PC-3 (cell line): ENCODE measurements around the genes TMPRSS11A, UGT2B11, UGT2B4, UGT2A2, CSN2, HTN3 and SMR3A.

GRCh38 chr4:57085766-57086199 is 24.4 kb downstream of the IGFBP7 start:
- RAMPAGE, long total RNA = no peak

- RAMPAGE, long total RNA = no peak
These were observed 1236.9 kb downstream of the ADGRL3 start for GRCh38 chr4:62437117-62437379.

GRCh38 chr4:65333104-65333545 is 337.2 kb downstream of the EPHA5 start:
- RAMPAGE, long total RNA = no peak

DNA sequence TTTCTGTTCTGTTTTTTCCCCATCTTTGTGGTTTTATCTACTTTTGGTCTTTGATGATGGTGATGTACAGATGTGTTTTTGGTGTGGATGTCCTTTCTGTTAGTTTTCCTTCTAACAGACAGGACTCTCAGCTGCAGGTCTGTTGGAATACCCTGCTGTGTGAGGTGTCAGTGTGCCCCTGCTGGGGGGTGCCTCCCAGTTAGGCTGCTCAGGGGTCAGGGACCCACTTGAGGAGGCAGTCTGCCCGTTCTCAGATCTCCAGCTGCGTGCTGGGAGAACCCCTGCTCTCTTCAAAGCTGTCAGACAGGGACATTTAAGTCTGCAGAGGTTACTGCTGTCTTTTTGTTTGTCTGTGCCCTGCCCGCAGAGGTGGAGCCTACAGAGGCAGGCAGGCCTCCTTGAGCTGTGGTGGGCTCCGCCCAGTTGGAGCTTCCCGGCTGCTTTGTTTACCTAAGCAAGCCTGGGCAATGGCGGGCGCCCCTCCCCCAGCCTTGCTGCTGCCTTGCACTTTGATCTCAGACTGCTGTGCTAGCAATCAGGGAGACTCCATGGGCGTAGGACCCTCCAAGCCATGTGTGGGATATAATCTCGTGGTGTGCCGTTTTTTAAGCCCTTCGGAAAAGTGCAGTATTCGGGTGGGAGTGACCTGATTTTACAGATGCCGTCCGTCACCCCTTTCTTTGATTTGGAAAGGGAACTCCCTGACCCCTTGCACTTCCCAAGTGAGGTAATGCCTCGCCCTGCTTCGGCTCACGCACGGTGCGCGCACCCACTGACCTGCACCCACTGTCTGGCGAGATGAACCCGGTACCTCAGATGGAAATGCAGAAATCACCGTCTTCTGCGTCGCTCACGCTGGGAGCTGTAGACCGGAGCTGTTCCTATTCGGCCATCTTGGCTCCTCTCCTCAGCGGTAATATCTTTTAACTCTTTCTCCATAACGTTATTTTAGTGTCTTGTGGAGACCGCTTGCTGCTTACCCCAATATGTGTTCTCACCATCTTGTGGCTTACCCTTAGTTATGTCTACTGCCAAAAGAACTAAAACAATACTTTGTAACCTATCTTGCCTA is 328.4 kb upstream of the EPHA5 start:
- RAMPAGE, long total RNA = no peak

GRCh38 chr4:67963274-67963654 is at the start of gene TMPRSS11A:
TMPRSS11A (minus strand) TSS chr4:67963493.
- RAMPAGE, long total RNA = no peak

DNA sequence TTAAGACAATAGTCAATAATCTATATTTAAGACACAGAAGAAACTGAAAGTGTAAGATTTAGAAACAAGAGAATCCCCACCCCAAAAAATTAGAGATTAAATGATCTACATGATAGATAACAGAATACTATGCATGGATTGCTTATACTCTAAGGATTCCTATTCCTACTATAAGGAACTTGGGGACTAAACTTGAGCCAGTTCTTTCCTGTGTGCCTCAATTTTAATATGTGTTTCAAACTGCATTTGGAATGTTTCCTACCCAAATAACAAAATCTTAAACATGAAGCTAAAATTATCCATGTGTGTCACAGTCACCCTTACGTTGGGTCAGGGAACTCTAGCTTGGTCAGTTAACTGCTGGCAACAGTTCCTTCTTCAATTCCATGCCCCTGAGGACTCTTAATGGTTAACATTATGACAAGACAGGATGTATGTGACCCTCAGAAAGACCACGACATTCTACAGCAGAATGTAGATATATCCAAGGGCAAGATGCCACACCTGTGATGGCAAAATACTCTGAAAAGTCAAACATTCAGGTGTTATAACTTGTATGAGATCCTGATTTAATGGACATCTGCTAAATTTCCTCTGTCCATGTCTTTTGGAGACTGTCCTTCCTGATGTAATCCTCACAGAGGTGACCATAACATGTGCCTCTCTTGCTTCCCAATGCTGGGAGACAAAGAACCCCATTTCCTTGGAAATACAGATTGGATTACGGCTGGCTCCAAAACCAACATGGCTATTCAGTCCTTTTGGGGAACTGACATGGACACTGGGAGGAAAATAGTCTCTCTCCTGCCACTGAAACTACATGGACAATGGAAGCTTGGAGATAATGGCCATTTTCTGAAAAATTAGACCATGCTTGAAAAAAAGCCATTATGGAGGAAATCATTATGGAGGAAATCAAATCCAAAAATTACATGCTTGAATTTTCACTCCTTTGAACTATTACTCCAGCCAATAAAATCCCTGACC is 39.2 kb downstream of the YTHDC1 start:
- RAMPAGE, long total RNA = no peak

DNA sequence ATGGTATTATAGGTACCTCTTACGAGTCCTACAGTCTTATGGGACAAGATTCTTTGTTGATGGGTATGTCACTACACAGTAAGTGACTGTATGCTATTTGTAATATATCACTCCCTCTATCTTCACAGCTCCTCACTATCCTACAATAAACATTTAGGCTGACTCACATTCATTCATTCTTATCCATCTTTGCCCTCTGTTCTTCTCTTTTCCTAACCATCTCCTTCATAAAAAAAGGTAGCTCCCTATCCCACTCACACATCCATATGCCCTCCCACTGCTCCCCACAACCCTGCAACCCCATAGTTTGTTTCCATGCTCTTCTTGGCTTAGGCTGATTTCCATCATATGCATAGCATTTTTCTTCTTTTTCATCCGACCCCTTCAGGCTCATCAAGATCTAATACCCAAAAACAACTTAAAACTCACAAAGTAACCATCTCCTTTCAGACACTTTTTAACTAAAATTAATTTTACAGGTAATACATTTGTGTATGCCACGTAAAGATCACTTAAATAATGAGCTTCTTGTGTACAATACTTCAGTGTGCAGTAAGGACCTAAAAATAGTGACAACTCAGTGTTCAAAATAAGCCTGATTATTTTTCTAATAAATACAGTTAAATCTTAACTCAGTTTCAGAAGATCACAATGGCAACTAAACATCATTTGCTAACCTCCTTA is 20.8 kb downstream of the YTHDC1 start:
- RAMPAGE, long total RNA = no peak

- RAMPAGE, long total RNA = no peak
These were observed 119 bp upstream of the UGT2B17 start for GRCh38 chr4:68576341-68576540.

DNA sequence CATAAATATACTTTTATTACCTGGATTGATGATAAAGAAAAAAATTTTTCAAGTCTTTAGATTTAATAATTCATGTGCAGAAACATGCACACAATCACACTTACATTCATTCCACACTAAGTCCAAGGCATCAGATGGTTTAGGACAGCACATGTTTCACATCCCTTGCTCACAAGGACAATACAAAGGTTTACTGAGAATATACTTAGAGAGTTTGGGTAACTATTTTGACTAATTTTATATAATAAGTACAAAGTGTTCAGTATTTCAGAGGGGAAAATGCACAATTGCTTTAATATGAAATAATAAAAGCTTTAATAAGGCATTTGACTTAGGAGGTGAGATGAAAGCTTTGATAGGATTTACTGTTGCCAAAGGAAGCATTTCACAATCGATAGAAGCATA is 370 bp upstream of the UGT2A3 start:
- RAMPAGE, long total RNA = no peak

- RAMPAGE, long total RNA = no peak
These were observed 11.8 kb upstream of the UGT2A3 start for GRCh38 chr4:68963312-68963841.

GRCh38 chr4:69057383-69057786 is 38.9 kb upstream of the UGT2B7 start:
- RAMPAGE, long total RNA = no peak

- RAMPAGE, long total RNA = no peak
These were observed at the start of gene UGT2B11 for GRCh38 chr4:69214465-69214825. UGT2B11 (minus strand) TSS chr4:69214748.

GRCh38 chr4:69310326-69310704 is 30.0 kb downstream of the UGT2B28 start:
- RAMPAGE, long total RNA = no peak

DNA sequence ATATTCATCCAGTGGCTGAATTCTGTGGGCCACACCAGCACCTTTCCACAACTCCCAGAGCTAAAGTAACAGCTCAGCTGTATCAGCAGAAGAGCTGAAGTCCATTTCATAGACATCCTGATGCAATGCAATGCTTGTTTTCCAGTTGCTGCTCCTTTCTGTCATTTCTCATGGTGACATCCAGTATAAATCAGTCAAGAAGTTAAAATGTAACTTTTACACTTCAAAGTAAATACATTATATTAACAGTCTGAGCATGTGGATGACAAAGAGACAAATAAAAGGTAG is at the start of gene UGT2B4:
UGT2B4 (minus strand) TSS at position 160 of the 288 bp plus-strand sequence.
- RAMPAGE, long total RNA = no peak

DNA sequence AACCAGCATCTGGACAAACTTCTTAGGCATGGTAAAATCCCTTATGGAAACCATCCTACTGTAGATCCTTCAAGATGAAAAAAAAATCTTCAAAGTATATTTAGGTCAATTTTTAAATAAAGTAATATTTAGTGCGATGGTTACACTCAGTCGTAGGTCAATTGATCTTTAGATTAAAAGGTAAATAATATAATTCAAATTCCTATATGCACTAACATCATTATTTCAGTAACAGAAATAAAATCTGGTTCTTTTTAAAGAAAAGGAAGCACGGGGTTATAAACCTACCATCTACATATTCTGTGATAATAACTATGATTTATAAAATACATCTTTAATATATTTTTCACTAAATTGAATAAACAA is at the start of gene UGT2A2:
UGT2A2 (minus strand) TSS at position 56 of the 366 bp plus-strand sequence.
- RAMPAGE, long total RNA = no peak

GRCh38 chr4:69965576-69965899 is at the start of gene CSN2:
CSN2 (minus strand) TSS chr4:69965728.
- RAMPAGE, long total RNA = no peak

- RAMPAGE, long total RNA = no peak
These were observed at the start of gene HTN3 for GRCh38 chr4:70028030-70028564. HTN3 (plus strand) TSS chr4:70028459.

DNA sequence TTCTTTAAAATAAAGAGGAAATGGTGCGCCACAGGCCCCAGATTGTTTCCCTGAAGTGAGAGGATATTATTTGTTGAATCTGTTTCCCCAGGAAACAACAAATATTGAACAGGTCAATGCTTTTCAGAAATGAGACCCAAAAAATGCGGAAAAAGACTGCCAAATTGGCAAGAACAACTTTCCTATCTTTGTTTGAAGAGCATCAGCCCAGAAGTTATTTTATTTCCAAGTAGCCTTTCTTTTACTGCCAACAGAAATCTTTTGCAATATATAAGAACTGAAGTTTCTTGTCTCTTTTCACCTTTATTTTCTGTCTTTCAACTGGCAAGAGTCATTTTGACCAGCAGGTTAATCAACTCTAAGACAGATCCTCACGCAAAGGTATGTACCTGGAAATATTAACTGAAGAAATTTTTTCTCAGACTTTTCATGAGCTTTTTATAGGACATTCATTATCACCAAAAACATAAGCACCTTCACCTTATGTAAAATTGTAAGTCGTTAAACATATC is at the start of gene SMR3A:
SMR3A (plus strand) TSS at position 299 of the 512 bp plus-strand sequence.
- RAMPAGE, long total RNA = no peak

GRCh38 chr4:70734122-70734961 is 12.6 kb downstream of the RUFY3 start:
- RAMPAGE, long total RNA = no peak

DNA sequence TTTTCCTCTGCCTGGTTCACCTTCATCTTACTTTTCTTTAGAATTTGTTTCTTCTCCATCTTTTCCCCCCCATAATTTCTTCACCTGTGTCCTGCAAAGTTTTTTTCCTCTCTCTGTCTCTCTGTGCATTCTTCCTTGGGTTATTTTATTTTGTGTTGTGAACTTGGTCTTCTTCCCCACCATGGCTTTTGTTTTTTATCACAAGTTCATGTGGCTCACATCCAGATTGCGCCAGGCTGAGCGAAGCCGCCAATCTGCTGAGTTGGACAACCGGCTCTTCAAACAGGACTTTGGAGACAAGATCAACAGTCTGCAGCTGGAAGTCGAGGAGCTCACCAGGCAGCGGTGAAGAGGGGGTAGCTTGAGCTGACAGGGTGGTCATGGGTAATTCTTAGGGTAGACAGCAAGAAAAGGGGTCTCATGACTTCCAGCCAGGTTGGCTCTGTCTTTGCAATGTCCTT is 46.1 kb downstream of the GRSF1 start:
- RAMPAGE, long total RNA = no peak